Metastatic Lung Carcinoma in the Adrenal Gland (tissue), 1 donor: Measurements from ENCODE around the gene OTULINL.

DNA sequence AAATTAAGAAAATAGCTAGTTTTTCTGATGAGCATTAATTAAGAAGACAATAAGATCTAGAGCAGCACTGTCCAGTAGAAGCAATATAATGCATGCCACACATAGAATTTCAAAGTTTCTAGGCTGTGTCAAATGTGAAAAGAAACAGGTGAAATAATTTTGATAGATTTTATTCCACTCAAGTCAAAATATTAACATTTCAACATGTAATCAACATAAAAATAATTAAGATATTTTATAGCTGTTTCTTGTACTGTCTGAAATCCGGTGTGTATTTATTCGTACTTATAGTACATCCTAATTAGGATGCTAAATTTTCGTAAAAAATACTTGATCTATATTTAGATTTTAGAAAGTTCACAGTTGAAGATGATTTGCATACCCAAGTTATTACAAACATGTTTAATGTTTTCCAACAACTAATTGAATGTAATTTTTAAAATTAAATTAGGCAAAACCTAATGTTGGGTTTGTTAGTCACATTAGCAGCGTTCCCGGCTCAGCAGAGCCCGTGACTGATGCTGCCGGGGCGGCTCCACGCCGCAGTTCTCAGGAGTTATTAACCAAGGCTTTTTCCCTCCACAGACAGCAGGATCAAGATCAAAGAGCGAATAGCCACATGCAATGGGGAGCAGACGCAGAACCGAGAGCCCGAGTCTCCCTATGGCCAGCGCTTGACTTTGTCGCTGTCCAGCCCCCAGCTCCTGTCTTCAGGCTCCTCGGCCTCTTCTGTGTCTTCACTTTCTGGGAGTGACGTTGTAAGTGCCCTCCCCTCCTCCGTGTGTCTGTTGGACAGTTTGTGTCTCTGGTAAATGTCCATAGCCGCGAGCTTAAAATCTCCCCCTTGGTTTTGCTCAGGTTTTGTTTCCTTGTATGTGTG, 36.8 kb downstream of the TENT4A start:
- PRO-cap = no peak

DNA sequence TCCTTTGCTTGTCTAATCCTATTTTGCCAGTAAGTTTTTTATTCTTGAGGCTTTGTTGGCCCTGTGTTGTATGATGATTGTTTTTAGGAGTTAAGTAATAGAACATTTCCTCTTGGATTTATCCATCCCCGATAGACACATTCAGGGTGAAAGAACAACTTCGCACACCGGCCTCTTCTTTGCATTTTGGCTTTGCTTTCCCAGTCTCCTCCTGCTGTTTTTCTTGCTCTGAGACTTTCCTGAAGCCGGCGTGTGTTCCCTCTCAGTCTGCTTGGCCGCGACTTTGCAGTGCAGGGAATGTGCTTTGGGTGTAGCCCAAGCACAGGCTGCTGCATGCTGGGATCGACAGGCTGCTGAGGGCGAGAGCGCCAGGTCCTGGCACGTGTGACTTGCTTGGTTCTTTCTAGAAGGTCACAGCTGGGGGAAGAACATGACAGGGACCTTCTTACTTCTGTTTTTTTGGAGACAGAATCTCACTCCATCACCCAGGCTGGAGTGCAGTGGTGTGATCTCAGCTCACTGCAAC, 40.6 kb downstream of the TENT4A start:
- PRO-cap = no peak

DNA sequence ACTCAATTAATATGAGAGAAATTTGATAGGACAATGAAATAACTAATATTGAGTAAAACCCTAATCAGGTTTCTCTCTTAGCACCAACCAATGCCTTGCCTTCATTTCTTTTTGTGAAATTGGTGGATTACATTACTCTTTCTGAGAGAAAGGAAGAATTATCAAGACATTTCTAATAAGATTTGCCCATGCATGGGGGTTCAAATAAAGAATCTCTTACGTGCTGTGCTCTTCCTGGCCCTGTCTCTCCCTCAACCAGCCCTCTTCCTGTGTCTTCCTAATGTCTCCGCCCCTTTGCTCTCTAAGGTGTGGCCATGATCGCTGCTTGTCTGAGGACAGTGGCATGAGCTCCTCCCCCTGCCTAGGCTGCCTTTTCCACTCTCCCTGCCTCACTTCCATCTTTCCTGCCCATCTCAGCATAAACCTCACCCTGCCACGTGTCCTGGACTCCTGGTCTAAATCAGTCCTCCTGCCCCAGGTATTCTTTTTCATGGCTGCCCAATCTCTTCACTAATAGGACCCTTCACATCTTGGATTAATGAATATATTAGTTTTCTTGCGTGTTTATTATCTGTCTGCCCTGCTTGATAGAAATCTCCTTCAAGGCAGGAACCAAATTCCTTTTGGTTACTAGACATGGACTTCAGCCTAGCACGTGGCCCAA, 122.2 kb downstream of the MTRR start:
- PRO-cap = no peak

GRCh38 chr5:9337977-9338381, 207.9 kb downstream of the SEMA5A start:
- PRO-cap = no peak

DNA sequence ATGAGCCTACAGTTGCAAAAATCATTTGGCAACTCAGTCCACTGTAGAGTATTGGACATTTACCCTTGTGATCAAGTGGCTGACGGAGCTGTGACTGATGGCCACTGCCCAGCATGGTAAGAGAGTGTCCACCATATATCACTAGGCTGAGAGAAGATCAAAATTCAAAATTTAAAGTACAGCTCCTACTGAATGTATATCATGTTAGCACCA, 30.9 kb downstream of the SEMA5A start:
- PRO-cap = no peak

DNA sequence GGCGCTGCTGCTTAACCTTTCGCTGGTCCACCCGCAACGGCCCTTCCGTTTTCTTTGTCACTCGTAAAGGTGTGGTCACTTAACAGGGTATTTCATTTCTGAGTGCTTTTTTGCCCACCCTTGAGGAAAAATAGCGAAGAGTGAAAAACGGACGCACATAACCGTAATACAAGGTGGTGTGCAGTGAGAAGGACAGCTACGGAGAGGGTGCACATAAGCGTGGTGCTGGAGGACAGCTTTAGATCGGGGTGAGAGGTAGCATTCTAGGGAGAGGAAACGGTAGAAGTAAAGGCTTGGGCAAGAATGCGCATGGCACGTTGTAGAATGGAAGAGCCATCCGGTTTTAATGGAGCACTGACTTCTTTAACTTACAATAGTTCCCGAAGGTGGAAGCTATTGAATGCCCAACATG, 751 bp downstream of the CCT5 start:
- PRO-cap = no peak

DNA sequence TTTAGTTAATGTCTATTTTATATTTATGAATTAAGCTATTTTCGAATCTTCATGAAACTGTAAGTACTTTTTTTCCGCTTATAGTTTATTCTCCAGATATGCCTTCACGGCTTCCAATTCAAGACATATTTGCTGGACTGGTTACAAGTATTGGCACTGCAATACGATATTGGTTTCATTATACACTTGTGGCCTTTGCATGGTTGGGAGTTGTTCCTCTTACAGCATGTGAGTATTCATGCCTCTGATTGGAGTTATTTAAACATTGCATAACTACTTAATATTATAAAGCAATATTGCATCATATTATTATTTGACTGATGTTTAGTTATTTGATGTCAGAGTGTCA, 28.2 kb downstream of the MARCHF6 start:
- PRO-cap = no peak

GRCh38 chr5:10390198-10390615, 36.7 kb downstream of the MARCHF6 start:
- PRO-cap = no peak

DNA sequence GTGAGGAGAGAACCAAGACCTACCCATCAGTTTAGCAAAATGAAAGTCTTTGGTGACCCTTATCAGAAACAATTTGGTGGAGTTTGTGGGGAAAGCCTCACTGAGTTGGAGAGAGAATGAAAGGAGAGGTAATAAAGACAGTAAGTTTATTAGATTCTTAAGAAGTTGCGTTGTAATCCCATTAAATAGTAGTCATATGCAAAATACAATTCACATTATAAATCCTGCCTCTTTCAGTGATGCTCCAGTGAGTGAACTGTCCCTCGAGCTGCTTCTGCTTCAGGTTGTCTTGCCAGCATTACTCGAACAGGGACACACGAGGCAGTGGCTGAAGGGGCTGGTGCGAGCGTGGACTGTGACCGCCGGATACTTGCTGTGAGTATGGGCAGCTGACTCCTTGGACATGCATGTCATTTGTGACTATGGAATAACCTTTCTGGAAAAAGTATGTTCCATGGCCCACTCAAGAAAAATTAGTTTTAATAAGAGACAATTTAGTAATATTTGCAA, 31.7 kb upstream of the ROPN1L start:
- PRO-cap = no peak

DNA sequence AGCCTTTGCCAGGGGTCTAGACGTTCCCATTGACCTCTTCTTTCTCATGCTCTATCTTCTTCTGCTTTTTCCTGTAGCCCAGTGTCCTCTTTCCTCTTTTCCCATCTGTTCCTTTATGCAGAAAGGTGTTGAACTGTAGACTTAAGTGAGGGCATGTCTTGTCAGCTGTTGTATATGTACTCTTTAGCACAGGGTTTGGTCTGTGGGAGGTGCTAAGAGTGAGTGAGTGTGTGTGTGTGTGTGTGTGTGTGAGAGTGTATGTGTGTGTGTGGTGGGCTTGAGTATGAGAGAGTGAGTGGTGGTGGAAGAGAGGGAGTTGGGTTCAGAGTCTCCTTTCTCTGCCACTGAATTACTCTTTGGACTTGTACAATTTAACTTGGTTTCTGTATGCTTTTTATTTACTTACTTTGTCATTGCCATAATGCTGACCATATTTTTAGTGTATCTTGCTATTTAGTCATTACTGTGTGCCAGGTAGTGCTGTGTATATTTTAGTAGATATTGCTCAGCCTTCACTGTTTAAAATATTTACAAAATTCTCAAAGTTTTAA, 10.2 kb upstream of the ROPN1L start:
- PRO-cap = no peak

- PRO-cap = no peak
Measured at GRCh38 chr5:10627147-10628316, 63.7 kb downstream of the ANKRD33B start.

DNA sequence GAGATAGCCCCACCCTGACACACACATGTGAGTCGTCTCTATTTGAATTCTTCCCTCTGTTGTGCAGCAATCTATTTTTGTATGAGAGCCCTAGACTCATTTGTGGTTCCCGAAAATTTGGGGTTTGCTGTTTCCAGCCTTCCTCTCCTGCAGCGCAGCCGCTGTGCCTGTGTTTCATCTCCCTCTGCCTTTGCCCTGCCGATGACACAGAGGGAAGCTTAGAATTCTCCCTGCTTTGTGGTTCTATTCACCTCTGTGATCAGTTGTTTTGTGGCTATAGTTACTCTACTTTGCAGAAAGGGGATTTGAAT, 95.7 kb upstream of the DAP start:
- PRO-cap = no peak

DNA sequence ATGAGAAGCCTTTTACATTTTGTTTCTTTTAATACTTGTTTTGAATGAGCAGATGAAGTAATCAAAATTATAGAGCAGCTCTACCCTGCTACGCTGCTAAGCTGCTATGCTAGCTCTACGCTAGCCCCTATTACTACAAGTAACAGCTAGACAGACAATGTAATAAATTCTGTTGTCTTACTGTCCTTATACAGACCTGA, 693.1 kb upstream of the CTNND2 start:
- PRO-cap = no peak

GRCh38 chr5:14178981-14179365, 35.8 kb downstream of the TRIO start:
- PRO-cap = no peak

GRCh38 chr5:14184651-14185016, 41.5 kb downstream of the TRIO start:
- PRO-cap = no peak

- PRO-cap = unidirectional peak, plus-strand start at chr5:14268478
Measured at GRCh38 chr5:14268052-14268670, 125.0 kb downstream of the TRIO start.

DNA sequence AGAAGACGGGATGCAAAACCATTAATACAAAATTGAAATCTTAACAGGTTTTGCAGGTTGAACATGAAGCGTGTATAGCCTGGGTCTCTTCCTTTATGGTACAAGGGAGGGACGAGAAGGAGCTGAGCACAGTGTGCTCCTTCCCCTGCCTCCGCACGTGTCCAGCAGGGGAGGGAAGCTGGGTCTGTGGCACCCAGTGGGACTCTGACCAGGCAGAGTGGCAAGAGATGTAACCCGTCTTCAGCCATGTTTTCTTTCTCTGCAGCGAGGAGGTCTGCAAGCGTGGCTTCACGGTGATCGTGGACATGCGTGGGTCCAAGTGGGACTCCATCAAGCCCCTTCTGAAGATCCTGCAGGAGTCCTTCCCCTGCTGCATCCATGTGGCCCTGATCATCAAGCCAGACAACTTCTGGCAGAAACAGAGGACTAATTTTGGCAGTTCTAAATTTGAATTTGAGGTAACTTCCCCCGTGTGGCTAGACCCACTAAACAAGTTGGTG, 143.5 kb downstream of the TRIO start:
- PRO-cap = no peak

DNA sequence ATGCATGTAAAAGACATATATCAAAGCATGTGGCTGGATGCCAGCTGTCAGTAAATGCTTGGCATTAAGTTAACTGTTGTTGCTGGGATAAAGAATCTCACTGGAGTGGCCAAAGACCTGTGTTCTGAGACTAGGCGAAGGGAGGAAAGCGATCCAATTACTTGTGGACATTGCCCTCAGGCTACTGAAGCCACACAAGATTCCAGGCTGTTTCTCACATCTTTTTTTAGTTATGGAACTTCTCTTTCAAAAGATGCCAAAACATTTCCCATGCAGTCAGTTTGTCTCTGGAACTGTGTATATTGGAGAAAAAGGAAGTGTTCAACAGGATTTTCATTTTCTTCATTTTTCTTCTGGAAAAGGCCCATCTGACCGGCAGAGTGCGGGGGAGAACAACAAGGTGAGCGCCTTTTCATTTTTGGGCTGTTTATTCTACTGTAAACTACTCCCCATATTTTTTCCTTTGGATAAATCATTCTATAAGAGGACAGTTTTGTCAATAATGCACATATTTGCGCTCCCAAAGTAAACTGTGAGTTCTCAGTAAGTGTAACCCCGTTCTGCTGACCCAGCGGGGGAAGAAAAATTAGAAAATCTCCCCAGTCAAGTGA, 748 bp upstream of the OTULINL start:
- PRO-cap = no peak

GRCh38 chr5:14581376-14582586, at the start of gene OTULINL:
OTULINL (plus strand) TSS chr5:14581792.
- PRO-cap = bidirectional peak, plus-strand start at chr5:14581841, minus-strand start at chr5:14581671; bidirectional peak, plus-strand start at chr5:14582508, minus-strand start at chr5:14582440

DNA sequence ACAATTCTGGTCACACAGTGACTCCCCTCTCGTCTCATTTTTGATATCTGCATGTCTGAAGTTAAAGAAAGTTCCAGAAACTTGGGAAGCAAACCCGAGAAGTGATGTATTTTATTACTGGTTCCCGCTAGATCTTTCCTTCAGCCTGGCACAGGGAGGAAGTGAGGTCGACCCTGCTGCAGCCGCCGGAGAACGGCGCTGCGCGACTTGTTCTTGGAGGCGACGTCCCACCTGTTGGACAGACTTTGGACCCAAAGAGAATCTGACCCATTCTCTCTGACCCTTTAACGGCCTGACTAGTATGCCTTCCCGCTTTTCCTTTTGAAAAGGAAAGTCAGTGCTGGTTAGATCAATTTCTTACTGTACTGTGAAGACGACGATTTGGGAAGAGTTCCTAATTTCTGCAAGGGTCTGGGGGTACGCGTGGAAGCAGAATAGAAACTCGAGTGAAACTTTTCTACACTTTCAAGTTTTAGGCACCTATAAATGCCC, 701 bp downstream of the OTULIN start:
- PRO-cap = bidirectional peak, plus-strand start at position 151 of the sequence, minus-strand start at position 184 of the sequence